ENCODE measurements around the gene TMEM156.

- RRBS = no CpG with 5 or more reads among the region's 7 CpGs
Observed at GRCh38 chr4:38490037-38490766, 173.8 kb upstream of the KLF3 start.

DNA sequence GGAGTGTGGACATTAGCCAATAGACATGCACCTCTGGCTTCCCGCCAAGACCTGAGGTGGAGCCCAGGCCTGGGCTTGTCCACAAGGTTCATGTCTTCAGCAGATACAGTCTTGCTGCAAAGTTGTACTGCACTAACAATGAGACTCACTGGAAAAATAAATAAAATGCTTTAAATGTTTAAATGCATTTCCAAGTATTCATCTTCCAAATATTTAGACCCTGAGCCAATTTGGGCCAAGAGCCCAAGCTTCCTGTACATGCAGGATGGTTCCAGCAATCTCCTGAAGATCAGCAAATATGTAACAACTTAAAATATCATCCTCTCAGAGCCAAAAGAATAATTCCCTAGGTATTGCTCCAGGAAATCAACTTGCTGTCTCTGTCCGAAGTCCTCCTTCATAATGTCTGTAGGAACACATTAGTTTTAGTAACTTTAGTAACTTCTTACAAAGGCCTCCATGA, 98.6 kb upstream of the KLF3 start:
- RRBS = no CpG with 5 or more reads among the region's 2 CpGs

DNA sequence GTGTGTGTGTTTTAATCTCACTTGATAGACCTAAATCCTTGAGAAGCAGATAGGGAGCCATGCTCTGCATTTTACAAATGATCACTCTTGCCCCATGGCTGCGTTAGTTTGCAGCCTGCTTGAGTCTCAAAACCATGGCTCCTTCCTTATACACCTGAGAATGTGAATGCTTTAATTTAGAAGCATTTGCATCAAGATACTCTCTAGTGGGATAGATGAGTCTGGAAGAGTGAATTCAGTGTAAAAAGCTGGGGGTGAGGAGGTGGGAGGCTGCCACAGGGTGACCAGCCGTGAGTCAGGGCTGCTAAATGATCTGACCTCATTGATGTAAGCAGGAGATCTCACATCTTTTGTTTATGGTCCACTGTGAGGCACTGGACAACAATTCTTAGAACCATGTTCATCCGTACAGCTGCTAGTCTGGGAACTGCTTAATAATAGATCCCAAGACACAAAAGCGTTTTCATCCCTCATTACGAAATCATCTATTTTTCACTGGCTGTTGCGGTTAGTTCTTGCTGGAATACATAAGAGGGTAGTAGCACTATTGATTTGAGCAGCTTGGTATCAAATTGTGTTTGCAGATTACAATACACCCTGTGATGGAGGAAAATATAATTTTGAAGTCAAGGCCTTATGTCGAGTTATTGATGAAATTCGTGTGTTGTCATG, 14.0 kb downstream of the KLF3 start:
- RRBS = no CpG with 5 or more reads among the region's 8 CpGs

DNA sequence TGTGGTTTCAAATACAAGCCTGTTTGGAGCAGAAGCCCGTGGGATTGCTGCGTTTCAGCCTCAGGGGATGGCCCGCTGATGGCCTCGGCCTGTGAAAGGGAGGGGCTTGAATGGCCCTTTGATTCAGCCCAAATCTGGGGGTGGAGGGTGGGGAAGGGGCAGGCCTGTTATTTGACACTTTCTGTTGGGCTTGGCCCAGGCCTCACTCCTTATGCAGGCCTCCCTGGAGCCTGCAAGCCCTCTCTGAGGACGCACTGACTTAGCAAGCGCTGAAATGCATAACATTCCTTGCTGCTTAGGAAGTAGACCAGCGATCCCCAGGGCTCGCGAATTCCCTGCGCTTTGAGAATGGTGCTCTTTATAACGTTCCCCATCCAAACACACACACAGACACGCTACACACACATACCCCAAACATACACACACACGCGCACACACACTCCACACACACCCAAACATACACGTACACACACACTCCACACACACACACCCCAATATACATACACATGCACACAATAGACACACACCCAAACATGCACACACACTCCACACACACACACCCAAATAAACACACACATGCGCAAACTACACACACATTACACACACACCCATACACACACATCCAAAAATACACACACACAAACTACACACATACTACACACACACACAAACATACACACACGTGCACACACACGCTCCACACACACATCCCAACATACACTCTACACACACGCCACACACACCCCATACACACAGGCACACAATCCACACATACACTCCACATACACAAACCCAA, 29.6 kb downstream of the TLR10 start:
- RRBS = no CpG with 5 or more reads among the region's 19 CpGs

DNA sequence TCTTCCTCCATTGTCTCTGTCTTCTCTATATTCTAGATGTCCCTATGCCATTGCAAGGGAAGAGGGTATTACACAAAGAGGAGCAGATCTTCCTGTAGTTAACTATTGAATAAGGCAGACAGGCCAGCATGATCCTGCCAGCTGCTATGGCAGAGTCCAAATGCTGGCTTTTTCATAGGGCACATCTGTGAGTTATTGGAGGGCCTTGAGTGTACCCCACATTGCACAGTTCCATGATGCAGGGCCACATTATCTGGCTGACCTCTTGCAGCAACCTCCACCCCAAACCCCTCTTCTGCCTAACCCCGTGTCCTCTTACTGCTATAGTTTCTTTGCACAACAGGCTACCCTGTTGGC, 20.8 kb upstream of the TLR1 start:
- RRBS = no CpG with 5 or more reads among the region's 1 CpG

GRCh38 chr4:38967043-38967817, 65.0 kb downstream of the TMEM156 start:
- RRBS = no CpG with 5 or more reads among the region's 5 CpGs

DNA sequence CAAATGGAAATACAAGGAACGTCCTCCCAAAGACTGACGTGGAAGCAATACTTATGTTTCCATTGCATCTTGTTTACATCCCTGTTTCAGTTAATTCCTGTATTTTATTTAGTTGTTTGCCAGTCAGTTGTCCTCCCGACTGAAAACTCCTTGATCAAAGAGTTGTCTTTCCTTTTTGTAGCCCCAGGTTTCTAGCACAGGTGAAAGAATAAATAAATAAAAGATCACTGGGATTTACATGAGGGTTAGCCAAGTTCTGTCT, 3.9 kb downstream of the TMEM156 start:
- RRBS = no CpG with 5 or more reads among the region's 3 CpGs

DNA sequence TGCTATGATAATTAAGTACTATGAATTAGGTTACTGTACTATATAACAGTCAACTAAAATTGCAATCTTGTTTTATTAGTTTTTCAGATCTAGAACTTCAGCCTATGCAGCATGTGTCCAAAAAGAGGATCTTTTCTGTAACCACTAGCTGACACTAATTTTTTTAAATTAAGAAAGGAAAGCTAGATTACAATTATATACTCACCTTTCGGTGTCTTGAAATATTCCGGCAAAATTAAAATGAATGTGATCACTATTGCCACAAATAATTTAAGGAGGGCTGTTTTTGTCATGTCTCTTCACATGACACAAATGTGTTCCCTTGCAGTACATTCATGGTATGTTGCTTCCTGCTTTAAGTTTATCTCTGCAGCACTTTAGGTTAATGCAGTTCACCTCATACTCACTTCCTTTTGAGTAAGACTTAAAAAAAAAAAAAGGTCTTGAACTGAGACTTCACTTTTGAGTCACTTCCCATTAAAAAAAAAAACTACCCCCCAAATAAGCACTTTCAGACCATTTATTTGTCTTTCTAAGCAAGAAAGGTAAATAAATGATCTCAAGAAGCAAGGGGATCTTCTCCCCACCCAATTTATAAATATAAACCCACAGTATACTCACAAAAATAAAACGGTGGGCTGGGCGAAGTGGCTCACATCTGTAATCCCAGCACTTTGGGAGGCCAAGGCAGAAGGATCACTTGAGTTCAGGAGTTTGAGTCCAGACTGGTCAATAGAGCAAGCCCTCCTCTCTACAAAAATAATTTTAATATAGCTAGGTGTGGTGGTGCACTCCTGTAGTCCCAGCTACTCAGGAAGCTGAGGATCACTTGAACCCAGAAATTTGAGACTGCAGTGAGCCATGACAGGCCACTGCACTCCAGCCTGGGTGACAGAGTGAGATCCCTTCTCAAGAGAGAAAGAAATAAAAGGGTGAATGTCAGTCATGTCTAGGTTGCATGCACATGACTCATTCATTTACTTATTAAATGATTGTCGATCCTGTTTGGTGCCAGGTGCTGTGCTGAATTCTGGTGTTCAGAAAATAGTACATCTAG, at the start of gene TMEM156:
TMEM156 (minus strand) TSS at position 389 of the 1,057 bp plus-strand sequence.
- RRBS = no CpG with 5 or more reads among the region's 5 CpGs

GRCh38 chr4:39045288-39045539, 13.0 kb upstream of the TMEM156 start:
- RRBS = 4% methylated on average over 9 of the region's 23 CpGs

DNA sequence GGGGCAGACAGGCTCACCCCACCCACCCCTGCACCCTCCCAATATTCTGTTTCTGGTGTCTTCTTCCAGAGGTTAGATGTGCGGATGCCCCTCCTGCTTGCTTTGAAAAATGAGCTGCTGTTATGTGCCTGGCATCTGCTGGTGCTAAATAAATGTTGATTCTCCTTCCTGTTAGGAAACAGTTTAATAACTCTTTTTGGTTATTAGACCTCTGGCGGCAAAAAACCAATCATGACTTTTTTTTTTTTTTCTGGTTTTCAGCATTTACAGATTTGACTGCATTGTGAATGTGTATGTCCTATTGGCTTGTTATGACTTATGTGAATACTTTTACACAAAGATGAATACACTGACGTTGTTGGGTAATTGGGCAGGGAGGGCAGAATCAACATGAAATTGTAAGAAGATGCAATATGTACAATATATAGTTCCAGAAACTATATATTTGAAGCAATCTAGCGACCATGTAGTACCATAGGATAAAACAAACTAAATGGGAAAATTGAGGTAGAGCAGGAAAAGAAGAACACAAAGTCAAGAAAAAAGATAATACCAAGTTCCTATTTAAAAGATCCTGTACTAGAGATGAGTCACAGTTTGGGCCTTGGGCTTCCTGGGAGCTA, 13.7 kb upstream of the TMEM156 start:
- RRBS = no CpG with 5 or more reads among the region's 4 CpGs

- RRBS = no CpG with 5 or more reads among the region's 7 CpGs
Observed at GRCh38 chr4:39366888-39367071, 618 bp upstream of the RFC1 start.

DNA sequence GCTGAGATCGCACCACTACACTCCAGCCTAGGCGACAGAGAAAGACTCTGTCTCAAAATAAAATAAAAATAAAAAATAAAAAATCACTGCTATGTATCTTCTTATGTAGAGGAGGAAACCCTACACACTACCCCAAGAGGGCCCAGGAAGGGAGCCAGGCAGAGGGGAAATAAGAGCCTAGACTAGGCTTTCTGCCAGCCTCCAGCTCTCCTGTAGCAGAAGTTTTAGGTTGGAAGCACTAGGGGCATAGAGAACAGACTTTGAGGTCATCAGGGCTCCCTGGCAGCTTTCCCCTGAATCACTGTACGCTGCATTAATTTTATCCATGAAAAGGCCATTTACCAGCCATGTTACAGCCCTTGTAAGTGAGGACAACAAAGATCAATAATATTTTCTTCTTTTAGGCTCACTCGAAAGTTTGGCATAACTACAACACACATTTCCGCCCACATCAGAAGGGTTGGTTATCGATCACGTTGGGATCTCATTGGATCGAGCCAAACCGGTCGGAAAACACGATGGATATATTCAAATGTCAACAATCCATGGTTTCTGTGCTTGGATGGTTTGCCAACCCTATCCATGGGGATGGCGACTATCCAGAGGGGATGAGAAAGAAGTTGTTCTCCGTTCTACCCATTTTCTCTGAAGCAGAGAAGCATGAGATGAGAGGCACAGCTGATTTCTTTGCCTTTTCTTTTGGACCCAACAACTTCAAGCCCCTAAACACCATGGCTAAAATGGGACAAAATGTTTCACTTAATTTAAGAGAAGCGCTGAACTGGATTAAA, 24.7 kb downstream of the RPL9 start:
- RRBS = no CpG with 5 or more reads among the region's 14 CpGs

- RRBS = no CpG with 5 or more reads among the region's 5 CpGs
Observed at GRCh38 chr4:39466619-39467125, 7.8 kb downstream of the LIAS start.

- RRBS = no CpG with 5 or more reads among the region's 3 CpGs
Observed at GRCh38 chr4:39523996-39524557, 3.2 kb downstream of the UGDH start.

GRCh38 chr4:39526611-39526855, 706 bp downstream of the UGDH start:
- RRBS = no CpG with 5 or more reads among the region's 7 CpGs

DNA sequence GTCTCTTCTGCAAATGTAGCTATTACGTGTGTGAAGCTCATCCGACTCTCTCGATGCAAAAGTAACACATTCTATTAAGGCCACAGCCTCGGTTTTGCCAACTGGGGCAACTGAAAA, 926 bp downstream of the SMIM14 start:
- RRBS = no CpG with 5 or more reads among the region's 4 CpGs

GRCh38 chr4:39866402-39867171, 111.1 kb downstream of the PDS5A start:
- RRBS = no CpG with 5 or more reads among the region's 6 CpGs

DNA sequence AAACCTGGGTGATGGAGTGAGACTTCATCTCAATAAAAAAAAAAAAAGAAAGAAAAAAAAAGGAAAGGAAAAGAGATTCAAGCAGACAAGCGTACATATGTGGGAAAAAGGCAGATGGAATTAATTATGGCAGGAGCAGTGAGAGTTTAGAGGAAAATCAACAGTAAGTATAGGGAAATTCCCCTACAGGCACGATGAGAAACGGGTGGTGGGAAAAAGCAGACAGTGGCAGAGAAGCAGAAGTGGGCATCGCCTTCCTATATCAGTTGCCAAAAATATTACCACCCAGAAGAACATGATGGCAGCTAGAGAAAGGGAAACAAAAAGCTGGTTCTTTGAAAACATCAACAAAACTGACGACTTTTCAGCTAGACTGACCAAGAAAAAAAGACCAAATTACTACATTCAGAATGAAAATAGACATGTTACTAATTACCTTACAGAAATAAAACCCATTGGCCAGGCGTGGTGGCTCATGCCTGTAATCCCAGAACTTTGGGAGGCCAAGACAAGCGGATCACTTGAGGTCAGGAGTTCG, 31.5 kb downstream of the PDS5A start:
- RRBS = no CpG with 5 or more reads among the region's 8 CpGs

DNA sequence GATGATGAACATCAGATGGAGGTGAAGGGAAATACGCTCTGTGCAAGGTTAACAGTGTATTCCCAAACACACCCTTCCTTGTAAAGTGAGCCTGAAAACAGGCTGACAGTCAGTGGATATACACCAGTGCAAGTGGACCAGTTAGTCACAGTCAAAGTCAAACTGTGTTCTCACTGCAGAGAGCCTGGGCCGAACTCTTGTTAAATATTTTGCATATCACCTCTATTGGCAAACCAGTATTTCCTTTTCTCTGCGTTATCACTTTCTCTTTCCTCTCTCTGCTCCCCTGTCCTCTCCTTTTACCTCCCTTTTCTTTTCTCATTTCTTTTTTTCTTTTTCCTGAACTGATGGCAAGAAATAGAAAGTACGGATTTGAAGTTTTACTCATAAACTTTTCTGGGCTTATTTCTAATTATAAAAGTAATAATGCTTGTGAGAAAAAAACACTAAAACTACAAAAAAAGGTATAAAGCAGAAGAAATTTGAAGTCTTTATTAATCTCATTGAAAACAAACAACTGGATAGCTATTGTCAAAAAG, 23.2 kb upstream of the RHOH start:
- RRBS = no CpG with 5 or more reads among the region's 4 CpGs

Data from OVCAR3 (cell line).